Gastroesophageal sphincter (tissue), 4 donors: ENCODE measurements around the gene RBP2.

DNA sequence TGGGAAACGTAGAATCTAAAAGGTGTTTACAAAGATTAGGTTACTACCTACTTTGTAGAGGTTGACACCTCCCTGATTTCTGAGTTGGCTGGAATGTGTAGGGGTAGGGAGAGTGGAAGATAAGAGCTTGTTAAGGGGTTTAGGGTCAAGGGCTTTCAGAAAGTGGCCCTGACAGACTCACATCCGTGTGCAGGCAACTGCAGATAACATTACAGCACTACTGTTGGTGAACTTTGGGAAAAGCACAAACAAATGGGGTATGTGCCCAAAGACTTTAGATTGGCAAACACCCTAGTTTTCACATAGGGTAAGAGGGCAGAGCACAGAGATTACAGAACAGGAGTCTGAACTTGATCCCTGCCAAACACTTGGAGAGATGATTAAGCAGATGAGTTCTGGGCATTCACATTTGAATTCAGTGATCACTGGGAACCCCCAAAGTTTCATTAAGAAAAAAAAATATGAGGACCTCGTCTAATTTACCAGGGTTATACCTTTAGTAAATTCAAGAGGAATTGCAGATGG, 375.7 kb downstream of the EPHB1 start:
- PRO-cap, result no peak
- RAMPAGE, long total RNA, 4 experiments, result no peak in any of the 4 experiments

DNA sequence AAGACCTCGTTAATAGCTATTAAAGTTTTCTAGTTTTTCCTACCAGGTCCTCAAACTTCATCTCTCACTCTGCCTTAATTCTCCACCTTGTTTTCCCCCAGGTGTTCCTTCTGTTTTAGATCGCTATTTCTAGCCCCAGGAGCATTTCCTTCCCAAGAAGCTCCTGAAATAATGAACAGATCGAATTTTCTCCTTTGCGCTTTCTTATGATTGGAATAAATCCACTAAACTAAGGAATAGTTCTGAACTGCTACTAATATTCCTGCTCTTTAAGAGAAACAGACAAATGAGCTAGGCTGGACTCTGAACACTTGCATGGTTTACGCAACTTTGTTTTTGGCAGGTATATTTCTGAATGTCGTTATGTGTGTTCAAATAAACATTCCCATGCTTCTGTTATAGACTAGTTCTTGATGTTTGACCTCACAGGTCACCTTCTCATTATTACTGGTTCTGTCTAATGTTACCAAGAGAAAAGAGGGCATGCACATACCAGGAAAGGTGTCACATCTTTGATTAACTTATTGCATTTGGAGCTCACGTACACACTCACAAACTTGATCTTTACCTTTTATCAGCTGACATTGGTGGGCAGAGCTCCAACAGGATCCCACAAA, 418.1 kb downstream of the EPHB1 start:
- PRO-cap, result no peak
- RAMPAGE, long total RNA, 4 experiments, result no peak in any of the 4 experiments

DNA sequence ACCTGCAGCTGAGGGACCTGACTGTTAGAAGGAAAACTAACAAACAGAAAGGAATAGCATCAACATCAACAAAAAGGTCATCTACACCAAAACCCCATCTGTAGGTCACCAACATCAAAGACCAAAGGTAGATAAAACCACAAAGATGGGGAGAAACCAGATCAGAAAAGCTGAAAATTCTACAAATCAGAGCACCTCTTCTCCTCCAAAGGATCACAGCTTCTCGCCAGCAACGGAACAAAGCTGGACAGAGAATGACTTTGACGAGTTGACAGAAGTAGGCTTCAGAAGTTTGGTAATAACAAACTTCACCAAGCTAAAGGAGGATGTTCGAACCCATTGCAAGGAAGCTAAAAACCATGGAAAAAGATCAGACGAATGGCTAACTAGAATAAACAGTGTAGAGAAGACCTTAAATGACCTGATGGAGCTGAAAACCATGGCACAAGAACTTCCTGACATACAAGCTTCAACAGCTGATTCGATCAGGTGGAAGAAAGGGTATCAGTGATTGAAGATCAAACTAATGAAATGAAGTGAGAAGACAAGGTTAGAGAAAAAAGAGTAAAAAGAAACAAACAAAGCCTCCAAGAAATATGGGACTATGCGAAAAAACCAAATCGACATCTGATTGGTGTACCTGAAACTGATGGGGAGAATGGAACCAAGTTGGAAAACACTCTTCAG, 69.1 kb downstream of the MSL2 start:
- PRO-cap, result no peak
- RAMPAGE, long total RNA, 4 experiments, result no peak in any of the 4 experiments

- PRO-cap, result no peak
- RAMPAGE, long total RNA, 4 experiments, result no peak in any of the 4 experiments
These were observed 103.4 kb downstream of the STAG1 start for GRCh38 chr3:136648632-136649398.

- PRO-cap, result no peak
- RAMPAGE, long total RNA, 4 experiments, result start-site peak on the minus strand in 1 of 4 experiments, at chr3:136727013-136727400 at its widest, 18 reads per replicate
These were observed 25.2 kb downstream of the STAG1 start for GRCh38 chr3:136726855-136727531.

DNA sequence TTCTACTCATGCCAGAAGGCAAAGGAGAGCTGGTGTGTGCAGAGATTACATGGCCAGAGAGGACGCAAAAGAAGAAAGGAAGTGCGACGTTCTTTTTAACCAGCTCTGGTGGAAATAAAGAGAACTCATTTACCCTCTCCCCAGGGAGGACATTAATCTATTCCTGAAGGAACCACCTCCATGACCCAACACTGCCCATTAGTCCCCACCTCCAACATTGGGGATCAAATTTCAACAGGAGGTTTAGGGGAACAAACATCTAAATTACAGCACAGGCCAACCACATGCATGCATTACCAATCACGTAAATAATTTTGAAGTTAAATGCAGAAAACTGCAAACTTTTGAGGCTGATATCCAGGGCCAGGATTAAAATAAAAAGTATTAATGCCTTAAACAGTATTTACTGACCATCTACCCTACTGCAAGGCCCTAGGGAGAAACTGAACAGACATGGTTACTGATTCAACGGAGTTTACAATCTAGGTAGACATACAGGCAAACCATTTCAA, 1.4 kb upstream of the NCK1 start:
- PRO-cap, result no peak
- RAMPAGE, long total RNA, 4 experiments, result no peak in any of the 4 experiments

DNA sequence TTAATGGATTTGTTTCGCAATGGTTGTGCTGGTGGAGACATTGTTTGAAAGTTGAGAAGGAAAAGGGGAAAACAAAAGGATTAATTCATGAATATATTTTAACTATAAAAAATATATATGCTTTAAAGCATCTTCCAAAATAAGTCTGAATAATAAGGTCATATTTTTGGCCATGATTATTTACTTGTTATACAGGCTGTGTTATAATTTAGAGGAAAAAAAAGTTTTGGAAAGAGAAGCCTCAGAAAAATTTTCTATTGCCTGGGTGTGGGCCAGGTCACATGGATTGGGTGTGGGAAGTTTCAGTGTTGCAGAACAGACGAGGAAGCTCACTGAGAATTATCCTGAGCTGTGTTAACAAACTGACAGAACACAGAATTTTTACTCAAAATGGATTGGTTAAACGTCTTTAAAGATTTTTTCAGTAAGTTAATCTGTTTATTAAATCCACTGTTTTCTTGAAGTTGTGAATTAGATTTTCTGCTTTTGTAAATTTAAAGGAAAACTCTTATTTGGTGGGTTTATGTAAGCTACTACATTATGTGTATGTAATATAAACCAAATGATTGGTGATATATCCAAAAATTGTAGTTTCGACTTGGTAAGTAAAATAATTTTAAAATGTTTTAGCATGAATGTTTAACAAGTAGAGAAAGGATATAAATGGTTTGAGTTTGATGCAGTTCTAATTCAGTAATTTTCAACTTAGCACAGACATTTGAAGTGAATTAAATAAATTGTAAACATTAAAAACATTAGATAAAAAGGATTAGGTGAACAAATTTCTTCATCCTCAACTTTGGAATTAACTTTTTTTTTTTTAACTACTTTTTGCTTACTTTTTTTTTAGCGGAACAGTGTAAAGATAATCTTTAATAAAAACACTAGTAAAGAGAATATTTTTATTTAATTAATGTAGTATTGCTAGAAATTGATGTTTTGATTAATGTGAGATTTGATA, 27.3 kb upstream of the IL20RB start:
- PRO-cap, result unidirectional peak, plus-strand start at position 305 of the sequence
- RAMPAGE, long total RNA, 4 experiments, result no peak in any of the 4 experiments

GRCh38 chr3:138125416-138126010, 6.7 kb downstream of the A4GNT start:
- PRO-cap, result no peak
- RAMPAGE, long total RNA, 4 experiments, result no peak in any of the 4 experiments

DNA sequence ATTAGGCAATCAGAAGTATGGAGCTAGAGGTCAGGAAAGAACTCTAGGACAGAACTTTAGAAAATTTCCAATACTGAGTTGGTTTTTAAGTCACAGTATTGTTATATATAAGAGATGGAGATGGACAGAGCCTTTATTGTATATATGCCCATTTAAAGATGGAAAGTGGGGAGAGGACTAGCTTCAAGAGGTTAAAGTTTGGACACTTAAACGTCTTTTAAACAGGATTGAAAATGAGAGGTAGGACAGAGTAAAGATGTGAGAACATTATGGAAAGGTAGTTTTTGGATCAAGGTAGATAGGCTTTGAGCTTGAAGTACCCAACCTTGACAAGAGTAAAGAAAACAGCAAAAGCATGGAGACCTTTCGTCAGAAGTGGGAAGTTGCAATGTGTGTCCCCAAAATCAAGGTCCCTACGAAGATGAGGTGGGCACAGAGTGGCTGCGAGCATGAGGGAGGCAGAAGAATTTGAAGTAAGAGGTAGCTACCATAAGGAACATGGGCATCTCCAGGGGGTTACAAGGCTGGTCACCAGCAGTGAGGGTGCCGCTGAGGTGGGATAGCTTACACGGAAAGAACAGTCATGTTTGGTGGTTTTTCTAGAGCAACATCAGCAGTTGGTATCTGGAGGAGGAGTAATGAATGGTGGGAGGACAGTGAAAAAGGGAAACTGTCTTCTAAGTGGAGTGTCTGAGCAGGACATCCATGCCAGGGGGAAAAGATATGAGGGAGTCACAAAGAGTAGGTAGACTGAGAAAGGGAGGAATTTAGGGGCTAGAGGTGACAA, 68.0 kb downstream of the NME9 start:
- PRO-cap, result no peak
- RAMPAGE, long total RNA, 4 experiments, result no peak in any of the 4 experiments

- PRO-cap, result unidirectional peak, plus-strand start at chr3:138381855
- RAMPAGE, long total RNA, 4 experiments, result no peak in any of the 4 experiments
These were observed 33.1 kb downstream of the MRAS start for GRCh38 chr3:138381367-138381954.

DNA sequence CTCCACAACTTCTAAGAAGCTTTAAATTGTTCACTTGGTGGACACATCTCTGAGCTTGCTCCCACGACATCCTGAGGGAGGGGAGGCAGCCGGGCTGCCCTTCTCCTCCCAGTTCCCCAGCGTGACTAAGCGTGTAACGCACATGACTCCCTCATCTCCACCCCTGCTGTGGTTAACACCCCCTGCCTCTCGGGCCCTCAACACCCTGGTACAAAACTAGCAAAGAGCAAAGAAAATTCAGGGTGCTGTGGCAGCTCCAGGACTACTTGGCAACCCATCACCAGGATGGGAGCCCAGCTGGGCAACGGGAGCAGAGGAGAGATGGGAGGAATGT, 23.7 kb upstream of the ESYT3 start:
- PRO-cap, result no peak
- RAMPAGE, long total RNA, 4 experiments, result no peak in any of the 4 experiments

DNA sequence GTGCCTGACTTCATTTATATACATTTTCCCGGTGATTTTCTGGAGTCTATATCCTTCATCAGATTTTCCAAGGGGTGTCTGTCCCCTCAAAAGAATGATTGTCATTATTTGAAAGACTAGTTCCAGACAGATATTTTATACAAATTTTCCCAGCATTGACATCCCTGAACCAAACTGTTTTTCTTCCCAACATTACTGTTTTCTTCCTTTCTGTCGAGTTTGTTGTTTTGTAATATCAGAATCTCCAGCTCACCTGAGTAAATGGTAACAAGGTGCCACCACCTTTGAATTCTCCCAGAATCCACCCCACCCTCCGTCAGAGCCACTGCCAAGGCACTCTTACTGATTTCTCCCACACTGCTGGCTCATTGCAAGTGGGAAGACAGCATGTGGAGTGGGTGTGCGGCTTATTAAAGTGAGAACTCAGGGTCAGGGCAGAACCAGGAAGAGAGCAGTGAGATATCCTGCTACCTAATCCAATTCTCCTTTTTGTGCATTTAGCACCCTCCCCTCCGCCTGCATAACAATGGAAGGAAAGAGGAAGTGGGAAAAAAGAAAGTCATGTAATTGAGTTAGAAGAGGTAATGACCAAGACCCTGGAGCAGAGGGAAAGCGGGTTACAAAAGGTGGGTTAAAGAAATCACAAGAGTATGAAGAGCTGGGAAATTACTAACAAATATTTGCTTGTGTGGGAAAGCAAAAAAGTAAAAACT, 27.7 kb upstream of the PIK3CB start:
- PRO-cap, result no peak
- RAMPAGE, long total RNA, 4 experiments, result no peak in any of the 4 experiments

- PRO-cap, result no peak
- RAMPAGE, long total RNA, 4 experiments, result no peak in any of the 4 experiments
These were observed 41.0 kb upstream of the PIK3CB start for GRCh38 chr3:138875530-138876301.

- PRO-cap, result no peak
- RAMPAGE, long total RNA, 4 experiments, result no peak in any of the 4 experiments
These were observed 8.8 kb downstream of the FOXL2 start for GRCh38 chr3:138937819-138938775.

GRCh38 chr3:138945979-138946615, 840 bp downstream of the FOXL2 start:
- PRO-cap, result no peak
- RAMPAGE, long total RNA, 4 experiments, result no peak in any of the 4 experiments

DNA sequence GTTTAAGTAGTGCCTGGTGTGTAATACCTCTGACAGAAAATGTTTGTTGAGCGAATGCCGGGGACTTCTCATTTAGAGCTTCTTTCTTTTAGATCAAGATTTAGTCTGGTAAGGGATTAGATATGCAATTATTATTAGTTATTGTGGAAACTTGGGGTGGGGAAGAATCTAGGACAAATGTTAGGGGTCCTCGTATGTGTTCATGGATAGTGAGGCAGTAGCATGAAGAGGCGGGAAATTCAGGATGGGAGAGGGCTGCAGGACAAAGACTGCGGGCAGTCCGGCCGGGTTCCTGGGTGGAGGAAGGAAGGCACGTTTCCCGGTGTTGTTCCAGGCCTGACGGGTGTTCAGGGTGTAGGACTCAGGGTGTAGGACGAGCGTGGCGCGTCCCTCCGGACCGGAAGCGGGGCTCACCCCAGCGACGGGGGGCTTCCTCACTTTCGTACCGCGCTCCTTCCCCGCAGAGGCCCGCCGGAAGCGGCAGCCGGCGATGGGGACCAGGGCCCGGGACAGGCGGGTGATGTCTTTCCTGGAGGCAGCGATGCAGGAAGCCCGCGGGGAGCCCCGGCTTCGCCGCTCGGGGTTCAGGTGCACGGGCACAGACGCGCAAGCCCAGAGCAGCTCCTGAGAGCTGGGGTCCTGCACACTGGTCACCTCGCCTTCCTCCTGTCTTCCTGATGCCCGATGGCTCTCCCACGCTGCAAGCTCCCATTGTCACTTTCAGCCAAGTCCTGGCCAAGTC, 13.3 kb downstream of the FOXL2NB start:
- PRO-cap, result no peak
- RAMPAGE, long total RNA, 4 experiments, result no peak in any of the 4 experiments

DNA sequence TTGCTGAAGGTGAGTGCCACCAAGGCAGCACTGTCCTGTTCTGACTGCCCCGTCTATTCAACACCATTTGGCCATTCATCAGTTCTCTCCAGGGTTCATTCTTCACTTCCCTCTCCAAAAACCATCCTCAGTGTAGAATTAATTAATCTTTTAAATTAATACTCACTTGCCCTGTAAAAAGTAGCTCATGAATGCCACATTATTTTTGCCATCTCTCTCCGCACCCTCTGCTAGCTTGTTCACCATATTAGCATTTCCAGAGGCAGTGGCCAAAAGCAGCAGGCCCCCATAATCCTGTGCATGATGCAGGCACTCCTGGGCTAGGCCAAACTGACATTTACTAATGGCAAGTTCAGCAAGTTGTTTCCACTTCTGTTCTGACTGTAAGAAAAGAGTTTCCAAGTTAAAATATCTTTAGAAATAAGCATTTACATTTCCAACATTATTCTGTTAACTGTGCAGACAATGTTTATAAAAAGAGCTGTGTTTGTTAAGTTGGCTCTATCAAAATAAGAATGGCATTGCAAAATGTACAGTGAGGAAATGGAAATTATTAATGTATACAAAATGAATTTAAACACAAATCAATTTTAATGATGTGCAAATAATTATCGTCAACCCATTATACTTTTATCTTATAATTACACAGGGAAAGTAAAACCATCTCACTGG, 17.2 kb downstream of the MRPS22 start:
- PRO-cap, result no peak
- RAMPAGE, long total RNA, 4 experiments, result no peak in any of the 4 experiments

DNA sequence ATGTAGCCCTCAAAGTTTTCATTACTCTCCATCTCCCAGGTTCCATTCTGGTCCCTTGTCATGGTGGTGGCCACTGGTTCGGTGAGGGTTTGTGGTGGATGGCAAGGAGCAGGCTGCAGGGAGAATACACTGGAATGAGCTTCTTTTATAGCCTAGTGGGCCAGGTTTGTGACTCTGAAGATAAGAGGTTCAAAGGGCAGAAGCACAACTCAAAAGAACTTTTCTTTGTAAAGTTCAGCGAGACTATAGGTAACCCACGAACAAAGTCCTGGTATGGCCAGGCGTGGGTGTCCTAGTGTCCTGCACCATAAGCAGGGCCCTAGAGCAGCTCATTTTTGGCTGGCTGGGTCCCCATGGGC, at the start of gene RBP2:
Gene RBP2, minus strand, starts transcription at position 119 of the 359 bp plus-strand sequence.
- PRO-cap, result no peak
- RAMPAGE, long total RNA, 4 experiments, result no peak in any of the 4 experiments

- PRO-cap, result no peak
- RAMPAGE, long total RNA, 4 experiments, result no peak in any of the 4 experiments
These were observed 40.0 kb downstream of the TRIM42 start for GRCh38 chr3:140717849-140718319.

GRCh38 chr3:140931070-140931630, 10.5 kb upstream of the SLC25A36 start:
- PRO-cap, result no peak
- RAMPAGE, long total RNA, 4 experiments, result no peak in any of the 4 experiments